Ascending aorta (tissue), 1 donor: ENCODE measurements around the genes NT5C2, PDCD11 and COL17A1.

- PRO-cap, result no peak
Measured at GRCh38 chr10:103152976-103153841, 39.9 kb downstream of the NT5C2 start.

DNA sequence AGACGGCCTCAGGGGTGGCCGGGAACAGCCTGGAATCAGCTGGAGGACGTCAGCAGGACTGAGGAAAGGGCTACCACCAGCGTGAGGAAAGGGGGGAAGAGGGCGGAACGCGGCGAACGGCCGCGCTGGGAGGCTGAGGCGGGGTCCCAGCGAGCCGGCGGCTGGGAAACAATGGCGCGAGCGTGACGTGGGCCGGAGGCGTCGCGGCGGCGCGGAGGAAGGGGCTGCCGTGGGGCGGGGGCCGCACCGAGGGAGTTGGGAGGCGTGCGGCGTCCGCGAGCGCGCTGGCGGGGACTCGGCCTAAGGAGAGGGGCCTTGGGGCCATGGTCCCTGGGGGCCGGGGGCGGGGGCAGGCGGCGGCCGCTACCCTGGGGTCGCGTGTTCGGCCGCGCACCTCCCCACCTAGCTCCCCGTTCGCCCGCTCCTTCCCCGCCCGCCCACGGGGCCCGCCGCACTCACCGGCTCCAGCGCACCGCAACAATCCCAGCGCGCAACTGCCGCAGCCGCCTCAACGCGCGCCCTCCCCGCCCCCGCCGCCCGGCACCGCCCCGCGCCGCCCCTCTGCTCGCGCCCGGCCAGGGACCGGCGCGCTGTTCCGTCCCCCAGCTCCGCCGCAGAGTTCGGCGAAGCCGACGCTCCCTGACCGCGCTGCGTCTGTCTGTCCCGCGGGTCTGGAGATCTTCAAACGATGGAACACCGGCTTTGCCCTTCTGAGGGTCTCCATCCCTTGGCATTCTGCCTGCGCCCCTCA is at the start of gene NT5C2:
TSS of gene NT5C2 (minus strand) at position 496 of the 751 bp plus-strand sequence.
- PRO-cap, result unidirectional peak, minus-strand start at position 163 of the sequence; bidirectional peak, plus-strand start at position 626 of the sequence, minus-strand start at position 535 of the sequence

DNA sequence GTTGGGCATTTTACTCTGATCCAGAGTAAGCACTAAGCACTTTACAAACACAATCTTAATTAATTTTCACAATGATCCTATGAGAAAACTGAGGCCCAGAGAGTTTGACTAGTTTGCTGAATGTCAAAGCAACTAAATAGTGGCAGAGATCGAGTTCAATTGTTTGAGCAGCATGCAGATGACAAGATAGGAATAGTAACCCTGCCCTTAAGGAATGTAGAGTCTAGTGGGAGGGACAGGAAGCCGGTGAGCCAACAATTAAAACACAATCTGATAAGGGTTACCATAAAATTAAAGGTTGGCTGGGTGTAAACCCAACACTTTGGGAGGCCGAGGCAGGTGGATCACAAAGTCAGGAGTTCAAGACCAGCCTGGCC is 13.4 kb upstream of the RPEL1 start:
- PRO-cap, result no peak

DNA sequence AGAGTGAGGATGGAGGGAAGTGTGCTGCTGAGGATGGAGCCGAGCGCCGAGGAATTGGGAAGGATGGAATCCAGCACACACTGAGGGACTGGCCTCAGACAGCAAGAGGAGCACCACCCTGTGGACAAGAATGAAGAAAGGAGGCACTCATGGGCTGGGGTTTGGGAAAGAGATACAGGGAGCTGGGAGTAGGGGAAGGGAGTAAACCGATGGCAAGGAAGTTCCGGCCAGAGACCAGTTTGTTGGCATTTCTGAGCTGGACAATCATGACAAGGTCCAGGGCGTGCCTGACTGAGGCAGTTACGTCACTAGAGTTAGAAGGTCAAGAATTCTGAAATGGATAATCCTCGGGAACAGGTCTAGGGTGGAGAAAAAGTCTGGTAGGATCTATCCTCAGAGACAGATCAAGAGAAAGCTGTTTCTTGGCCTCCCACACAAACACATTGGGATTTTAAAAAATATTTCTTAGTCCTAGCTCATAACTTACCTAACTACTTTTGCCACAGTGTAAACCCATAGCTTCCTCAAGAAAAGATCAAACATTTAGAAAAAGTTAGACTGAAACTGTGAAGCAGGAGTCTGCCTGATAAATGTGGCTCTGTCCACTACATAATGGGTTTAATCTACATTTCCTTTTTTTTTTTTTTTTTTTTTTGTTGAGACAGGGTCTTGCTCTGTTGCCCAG is 6.7 kb upstream of the RPEL1 start:
- PRO-cap, result no peak

- PRO-cap, result no peak
Measured at GRCh38 chr10:103396346-103396941, at the start of gene PDCD11. PDCD11 (plus strand) TSS chr10:103396626.

- PRO-cap, result no peak
Measured at GRCh38 chr10:103594696-103595876, 101.6 kb downstream of the NEURL1 start.

DNA sequence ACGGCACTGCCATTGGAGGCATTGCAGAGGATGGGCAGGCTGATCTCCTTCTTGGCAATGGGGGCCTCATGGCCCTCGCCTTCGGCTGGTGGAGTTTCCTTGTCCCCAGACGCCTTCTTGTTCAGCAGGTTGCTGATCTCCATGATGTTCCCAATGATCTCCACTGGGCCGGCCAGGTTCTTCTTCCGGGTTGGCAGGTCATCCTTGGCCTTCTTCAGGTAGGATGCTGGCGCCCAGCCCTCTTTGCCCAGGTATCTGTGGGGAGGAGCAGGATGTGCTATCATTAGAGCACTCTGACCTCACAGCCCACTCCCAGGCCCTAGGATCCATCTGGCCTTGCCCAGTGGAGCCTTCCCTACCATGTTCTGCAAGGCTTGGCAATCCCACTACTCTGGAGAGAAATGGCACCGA is 119.4 kb downstream of the NEURL1 start:
- PRO-cap, result no peak

GRCh38 chr10:103616687-103617645 is 123.5 kb downstream of the NEURL1 start:
- PRO-cap, result no peak

- PRO-cap, result no peak
Measured at GRCh38 chr10:103691977-103692352, 163.4 kb downstream of the SH3PXD2A start.

GRCh38 chr10:103735636-103736481 is 119.5 kb downstream of the SH3PXD2A start:
- PRO-cap, result no peak

- PRO-cap, result bidirectional peak, plus-strand start at chr10:103772440, minus-strand start at chr10:103772334; unidirectional peak, minus-strand start at chr10:103772708
Measured at GRCh38 chr10:103771957-103773043, 83.1 kb downstream of the SH3PXD2A start.

DNA sequence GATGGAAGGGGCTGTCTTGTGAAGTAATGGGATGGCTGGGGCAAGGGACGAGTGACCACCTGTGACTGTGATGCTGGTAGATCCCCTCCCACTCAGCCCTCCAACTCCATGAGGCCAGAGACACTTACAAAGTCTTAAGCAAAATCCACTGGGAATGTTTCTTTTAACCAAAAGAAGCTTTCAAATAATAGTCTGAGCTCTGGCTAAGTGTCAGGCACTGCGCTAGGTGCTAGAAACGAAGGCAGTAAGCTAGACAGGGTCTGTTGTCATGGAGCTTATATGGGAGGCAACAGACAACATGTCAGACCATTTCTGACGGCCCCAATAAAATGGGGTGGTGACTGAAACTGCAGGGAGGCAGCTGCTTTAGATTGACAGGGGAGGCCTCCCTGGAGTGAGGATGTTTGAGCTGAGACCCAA is 40.8 kb downstream of the SH3PXD2A start:
- PRO-cap, result no peak

DNA sequence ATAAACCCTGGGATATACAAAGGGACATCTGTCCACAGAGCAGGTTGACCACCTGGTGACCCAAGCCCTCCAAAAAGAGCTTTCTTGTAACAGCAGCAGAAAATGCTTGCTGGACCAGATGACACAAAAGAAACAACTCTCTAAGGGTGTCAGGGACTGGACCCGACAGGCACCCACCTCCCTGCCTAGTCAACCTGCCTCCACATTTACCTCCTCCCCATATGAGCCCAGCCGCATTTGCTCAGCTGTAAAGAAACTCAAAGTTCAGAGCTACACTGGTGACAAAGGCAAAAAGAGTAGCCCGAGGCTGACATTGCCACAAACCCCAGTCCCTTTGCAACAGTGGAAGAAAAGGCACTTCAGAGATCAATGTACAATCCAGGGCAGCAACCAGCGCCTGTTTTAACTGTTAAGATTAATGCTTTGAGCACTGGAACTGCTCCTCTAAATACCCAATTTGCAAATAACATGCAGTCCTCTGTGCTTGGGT is 1.5 kb downstream of the SH3PXD2A start:
- PRO-cap, result no peak

DNA sequence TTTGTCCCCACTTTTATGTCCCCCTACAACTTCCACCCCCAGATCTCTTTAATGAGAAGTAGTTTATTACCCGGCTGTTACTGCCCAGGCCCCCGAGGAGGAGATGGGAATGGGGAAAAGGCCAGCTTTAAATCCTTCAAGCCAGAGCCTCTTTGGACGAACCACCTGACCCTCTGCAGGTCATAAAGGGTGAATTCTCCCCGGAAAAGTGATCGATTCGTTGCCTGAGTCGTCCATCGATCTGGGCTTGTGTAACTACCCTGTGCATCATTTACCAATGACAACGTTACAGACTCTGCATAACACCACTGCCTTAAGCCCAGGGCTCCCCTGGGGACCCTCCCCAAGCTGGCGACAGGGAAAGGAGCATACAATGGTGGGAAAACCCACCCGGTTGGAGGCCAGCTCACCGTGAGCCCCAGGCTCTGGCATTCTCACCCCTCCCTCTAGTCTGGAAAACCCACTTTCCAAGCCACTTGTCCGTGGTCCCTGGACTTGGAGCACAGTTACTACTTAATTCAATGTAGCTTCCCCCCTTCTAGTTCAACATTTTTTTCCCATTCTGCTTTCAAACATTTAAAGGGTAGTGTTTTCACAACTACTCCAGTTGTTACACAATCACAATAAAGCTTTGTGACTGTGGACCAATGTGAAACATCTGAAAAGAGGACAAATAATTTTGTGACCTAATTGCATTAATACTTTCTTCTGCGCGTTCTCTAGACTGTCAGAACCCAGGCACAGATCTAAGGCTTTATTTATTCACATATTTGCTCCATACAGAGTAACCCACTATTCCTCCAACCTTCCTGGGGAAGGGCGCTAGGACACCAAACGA is 895 bp upstream of the SH3PXD2A start:
- PRO-cap, result no peak

- PRO-cap, result no peak
Measured at GRCh38 chr10:103999657-104000052, 32.7 kb downstream of the SLK start.

- PRO-cap, result no peak
Measured at GRCh38 chr10:104018504-104019145, 51.7 kb downstream of the SLK start.

- PRO-cap, result no peak
Measured at GRCh38 chr10:104029470-104030039, 56.1 kb downstream of the COL17A1 start.

GRCh38 chr10:104085476-104086330 is at the start of gene COL17A1:
COL17A1 (minus strand) TSS chr10:104085880.
- PRO-cap, result no peak

DNA sequence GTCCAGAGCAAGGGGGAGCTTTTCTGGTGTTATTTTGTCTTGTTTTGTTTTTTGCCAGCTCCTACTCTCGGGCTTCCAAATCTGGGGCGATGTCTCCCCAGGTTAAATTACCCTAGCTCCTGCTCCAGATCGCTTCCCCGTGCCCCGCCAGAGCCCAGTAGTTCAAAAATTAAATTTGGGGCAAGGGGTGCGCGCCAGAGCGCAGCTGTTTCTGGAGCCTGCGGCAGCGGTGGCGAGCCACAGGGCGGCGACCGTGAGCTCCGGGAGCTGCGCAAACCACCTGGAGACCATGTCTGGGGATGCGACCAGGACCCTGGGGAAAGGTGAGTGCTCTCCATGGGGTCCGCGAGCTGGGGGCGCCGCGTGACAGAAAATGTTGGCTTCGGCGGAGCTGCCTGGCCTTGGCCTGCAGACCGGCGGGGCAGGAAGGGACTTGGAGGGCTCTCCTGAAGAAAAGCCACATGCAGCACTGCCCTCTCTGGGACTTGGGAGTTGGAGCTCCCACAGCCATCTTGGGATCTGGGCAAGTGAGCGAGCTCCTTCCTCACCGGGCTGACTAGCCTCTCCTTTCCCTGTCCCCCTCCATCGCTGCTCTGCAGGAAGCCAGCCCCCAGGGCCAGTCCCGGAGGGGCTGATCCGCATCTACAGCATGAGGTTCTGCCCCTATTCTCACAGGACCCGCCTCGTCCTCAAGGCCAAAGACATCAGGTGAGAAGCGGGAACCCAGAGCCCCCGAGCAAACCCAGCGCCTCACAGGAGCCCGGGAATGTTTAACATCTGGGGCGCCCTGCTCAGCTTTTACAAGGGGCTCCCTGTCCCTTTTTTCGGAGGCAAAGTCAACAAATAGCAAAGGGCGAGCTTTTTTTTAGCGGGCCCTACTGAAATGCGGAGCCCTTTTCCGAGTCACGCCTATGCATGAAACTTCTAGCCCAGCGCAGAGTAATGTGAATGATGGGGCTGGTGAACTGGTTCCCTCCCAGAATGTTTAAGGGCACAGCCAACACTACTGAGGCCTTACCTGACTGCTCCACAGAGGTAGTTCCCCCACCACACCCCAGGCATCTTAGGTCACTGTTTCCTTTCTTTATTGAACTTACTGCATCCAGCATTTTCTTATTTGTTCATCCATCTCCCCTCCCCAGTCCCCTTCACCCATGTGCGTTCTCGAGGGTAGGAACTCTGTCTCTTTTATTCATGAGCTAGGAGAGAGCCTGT is 6.0 kb downstream of the GSTO2 start:
- PRO-cap, result no peak

DNA sequence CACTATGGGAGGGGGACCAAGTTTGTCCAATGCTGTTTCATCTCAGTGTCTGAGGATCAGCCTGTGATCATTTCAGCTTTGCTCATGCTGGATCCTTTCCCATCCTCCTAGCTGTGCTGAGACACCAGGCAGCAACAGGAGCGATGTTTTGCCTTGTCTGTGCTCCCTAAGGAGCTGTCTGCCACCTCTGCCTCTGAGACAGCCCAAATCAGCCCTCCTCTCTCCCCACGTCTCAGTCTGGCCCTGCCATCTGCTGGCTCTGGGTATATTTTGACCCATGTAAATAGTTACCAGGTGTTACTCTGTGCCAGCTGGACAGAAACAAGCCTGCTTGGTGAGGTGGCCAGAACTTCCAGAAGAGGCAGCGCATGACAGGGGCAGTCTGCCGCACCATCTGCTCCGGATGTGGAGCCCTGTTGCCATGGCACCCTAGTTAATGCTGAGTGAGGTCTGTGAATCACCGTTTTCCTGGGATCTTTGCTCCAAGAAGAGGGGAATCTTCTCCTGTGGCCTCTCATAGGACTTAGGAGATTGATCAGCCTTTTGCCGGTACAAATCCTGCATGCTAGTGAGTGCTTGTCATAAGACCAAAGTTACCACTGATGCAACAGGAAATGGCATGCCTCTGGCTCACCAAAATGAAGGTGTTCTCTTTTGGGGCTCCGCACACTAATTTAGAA is 31.8 kb downstream of the GSTO2 start:
- PRO-cap, result unidirectional peak, minus-strand start at position 239 of the sequence